Airway epithelial cell (primary cell): ENCODE results near the genes DIP2C and GTPBP4.

GRCh38 chr10:293971-294428, 158.7 kb downstream of the ZMYND11 start:
- RAMPAGE, long total RNA: no peak

GRCh38 chr10:458354-458901, 231.0 kb downstream of the DIP2C start:
- RAMPAGE, long total RNA: no peak

DNA sequence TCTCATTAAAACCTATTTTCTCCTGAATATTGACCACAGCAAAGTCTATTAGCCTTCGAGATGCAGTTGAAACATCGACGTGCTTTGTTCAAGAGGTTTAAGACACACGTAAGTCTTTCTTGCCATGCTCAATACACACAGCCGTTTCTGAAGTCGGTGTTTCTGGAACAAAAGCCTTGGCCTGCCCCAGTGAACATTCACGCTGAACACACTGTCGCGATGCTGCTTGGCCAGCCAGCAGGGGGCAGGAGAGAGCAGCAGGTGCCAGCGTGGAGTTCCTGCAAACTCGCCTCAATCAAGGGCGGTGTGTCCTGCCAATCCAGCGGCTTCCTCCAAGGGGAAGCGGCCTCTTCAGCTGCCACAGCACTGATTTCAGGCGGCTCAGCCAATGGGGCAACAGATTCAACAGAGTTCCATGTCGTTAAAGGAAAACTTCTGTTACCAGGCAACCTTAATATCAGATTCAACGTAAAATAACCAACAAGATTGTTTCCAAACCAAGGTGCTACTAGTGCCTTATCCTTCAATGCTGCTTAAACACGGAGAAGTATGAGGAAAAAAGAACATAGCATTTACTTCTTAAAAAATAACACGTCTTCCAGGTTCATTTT, 178.4 kb downstream of the DIP2C start:
- RAMPAGE, long total RNA: no peak

DNA sequence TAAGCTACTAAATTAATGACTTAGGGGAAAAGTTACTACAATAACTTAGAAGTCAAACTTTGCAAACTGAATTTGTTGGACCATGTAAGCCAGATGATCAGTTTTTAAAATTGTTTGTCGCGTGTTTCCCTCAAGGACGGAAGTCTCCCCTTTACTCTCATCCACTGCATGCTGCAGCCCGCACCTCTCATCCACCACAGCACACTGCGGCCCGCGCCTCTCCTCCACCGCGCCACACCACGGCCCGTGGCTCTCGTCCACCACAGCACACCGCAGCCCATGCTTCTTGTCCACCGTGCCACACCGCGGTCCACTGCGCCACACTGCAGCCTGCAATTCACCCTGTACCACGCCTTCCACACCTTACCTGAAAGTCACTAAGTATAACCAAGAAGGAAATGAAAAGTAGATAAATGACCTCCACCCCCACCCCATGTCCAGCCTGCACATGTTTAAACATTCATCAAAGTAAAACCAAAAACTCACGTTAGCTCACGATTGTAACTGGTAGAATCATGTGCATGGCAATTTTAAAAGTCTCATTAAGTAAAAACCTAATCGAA, 176.1 kb downstream of the DIP2C start:
- RAMPAGE, long total RNA: no peak

DNA sequence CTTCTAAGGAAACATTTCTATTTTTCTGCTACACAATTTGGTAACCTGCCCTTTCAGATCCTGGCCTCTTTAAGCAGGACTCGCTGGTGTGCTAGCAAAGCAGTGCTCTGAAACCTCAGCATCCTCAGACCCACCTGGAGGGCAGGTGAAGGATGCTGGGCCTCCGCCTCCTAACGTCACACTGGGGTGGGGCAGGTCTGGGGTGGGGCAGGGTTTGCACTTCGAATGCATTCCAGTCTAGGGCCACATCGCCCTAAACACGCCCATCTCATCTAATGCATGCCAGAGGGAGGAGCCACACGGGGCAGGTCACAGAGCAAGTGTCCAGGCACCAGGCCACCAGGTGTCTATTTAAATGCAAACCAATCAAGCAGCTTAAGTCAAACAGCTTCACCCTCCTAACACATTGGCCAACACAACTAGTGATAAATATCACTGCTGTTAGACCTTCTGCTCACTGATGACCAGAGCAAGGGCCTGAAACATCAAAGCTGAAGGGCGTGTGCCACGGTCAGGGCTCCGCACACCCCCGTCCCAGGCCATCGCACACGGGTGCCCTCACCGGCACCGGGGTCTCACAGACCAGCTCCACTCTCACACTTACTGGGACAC, 47.2 kb downstream of the DIP2C start:
- RAMPAGE, long total RNA: no peak

GRCh38 chr10:649648-650485, 39.6 kb downstream of the DIP2C start:
- RAMPAGE, long total RNA: no peak

GRCh38 chr10:662626-663274, 26.7 kb downstream of the DIP2C start:
- RAMPAGE, long total RNA: no peak

GRCh38 chr10:689324-690409, at the start of gene DIP2C:
DIP2C (minus strand) TSS chr10:689668.
- RAMPAGE, long total RNA: no peak

DNA sequence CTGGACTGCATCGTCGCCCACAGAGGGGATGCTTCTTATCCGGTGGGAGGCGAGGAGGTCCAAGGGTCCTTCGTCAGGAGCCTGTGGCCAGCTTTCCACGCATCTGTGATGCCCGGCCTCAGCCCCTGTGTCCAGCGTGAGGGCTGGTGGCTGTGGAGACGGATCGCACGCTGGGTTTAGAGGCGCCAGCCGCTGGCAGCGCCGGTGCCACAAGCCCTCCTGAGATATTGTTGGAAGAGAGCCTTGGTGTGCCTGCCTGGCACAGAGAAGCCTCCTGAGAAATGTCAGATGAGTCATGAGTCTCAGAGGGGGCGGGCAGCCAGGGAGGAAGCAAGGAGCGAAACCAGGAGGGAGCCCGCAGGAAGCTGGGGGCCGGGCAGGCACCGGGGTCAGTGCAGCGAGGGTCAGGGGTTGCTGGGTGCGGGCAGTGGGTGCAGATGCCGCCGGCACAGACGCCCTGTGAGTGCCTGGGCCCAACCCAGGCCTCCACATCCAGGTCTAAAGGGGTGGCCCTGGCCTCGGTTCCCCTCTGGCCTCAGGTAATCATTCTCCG, 86.0 kb upstream of the DIP2C start:
- RAMPAGE, long total RNA: no peak

- RAMPAGE, long total RNA: no peak
Measured at GRCh38 chr10:788618-789323, 99.3 kb upstream of the DIP2C start.

- RAMPAGE, long total RNA: start-site peak on the plus strand at chr10:988417-988464, 465 and 102 reads in 2 replicates
Measured at GRCh38 chr10:988184-989347, at the start of gene GTPBP4. GTPBP4 (plus strand) TSS chr10:988434.

DNA sequence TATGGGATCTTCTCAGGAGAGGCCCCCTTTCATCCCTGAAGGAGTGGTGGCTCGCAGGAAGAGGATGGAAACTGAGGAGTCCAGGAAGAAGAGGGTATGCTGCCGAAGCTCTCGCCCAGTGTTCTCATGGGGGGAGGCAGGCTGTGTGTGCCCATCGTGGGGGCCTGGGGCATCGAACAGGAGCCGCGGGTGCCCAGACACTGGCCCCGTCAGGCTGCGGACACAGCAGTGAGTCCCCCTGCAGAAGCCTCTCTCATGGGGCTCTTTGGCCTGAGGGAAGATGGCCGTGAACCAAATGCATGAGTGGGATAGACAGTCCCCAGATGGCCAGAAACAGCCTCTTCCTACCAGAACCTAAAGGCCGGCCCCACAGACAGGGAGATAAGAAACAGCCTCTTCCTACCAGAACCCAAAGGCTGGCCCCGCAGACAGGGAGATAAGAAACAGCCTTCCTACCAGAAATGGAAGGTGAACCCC, 16.7 kb downstream of the IDI2 start:
- RAMPAGE, long total RNA: no peak

GRCh38 chr10:1063989-1064475, 7.8 kb downstream of the WDR37 start:
- RAMPAGE, long total RNA: no peak

- RAMPAGE, long total RNA: no peak
Measured at GRCh38 chr10:1297647-1298053, 241.5 kb downstream of the WDR37 start.

- RAMPAGE, long total RNA: no peak
Measured at GRCh38 chr10:1360420-1361228, 304.4 kb downstream of the WDR37 start.

GRCh38 chr10:1448280-1448942, 288.9 kb downstream of the ADARB2 start:
- RAMPAGE, long total RNA: no peak

- RAMPAGE, long total RNA: no peak
Measured at GRCh38 chr10:2501085-2501686, 566.2 kb upstream of the PFKP start.

DNA sequence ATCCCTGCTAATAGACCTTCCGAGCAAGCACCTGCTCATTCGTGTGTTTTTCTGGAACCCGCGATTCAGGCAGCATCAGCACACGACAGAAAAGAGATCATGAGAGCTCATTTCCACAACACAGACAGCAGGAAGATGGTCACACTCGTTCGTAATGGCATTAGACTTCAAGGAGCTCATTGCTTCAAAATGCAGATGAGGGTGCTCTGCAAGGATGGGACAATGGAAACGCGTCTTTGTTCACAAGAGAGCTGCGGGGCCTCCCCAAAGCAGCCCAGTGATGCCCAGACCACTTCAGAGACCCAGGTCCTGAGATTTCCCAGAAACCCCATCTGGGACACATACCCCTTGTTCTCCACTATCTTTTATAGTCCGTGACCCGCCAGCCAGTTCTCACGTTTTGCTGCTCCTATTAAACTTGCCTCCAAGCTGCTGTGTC, 285.7 kb upstream of the PFKP start:
- RAMPAGE, long total RNA: no peak

DNA sequence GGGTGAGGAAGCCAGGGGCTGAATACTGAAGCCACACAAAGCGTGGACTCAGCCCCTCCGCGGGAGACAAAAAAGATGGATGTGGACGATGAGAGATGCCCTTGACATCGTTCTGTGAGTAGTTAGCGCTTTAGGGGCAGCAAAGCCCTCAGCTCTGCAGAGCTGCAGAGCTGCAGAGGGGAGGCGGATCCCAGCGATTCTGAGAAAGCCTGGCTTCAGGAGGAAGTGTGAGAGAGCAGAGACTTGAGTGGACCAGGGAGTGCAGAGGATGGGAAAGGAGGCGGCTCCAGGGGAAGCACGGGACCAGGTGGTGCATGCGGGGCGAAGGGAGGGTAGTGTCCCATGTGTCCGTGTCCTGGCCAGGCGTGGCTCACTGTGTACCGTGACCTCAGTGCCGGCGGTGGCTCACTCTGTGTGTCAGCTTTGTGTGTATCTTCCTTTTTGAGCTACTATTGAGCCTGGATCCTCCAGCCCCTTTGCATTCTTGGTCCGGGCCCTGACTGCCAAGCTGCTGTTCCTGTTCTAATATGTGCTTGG, 250.8 kb upstream of the PITRM1 start:
- RAMPAGE, long total RNA: no peak

- RAMPAGE, long total RNA: no peak
Measured at GRCh38 chr10:3424372-3424968, 251.9 kb upstream of the PITRM1 start.